ENCODE results near the genes CHMP2B and STX19.

- PRO-cap: no peak
- RAMPAGE, long total RNA, 2 experiments: no peak in any of the 2 experiments
Measured at GRCh38 chr3:81762007-81762416, 567 bp upstream of the GBE1 start.

- PRO-cap: no peak
- RAMPAGE, long total RNA, 2 experiments: no peak in any of the 2 experiments
Measured at GRCh38 chr3:86175436-86176164, 815.3 kb downstream of the VGLL3 start.

GRCh38 chr3:86247882-86248133, 743.1 kb downstream of the VGLL3 start:
- PRO-cap: no peak
- RAMPAGE, long total RNA, 2 experiments: no peak in any of the 2 experiments

- PRO-cap: bidirectional peak, plus-strand start at chr3:87089206, minus-strand start at chr3:87089141; bidirectional peak, plus-strand start at chr3:87089905, minus-strand start at chr3:87089702
- RAMPAGE, long total RNA, 2 experiments: start-site peak on the plus strand in 2 of 2 experiments, at chr3:87088997-87089206 at its widest, 6 to 11 reads per replicate
Measured at GRCh38 chr3:87088917-87090141, 98.4 kb upstream of the VGLL3 start.

DNA sequence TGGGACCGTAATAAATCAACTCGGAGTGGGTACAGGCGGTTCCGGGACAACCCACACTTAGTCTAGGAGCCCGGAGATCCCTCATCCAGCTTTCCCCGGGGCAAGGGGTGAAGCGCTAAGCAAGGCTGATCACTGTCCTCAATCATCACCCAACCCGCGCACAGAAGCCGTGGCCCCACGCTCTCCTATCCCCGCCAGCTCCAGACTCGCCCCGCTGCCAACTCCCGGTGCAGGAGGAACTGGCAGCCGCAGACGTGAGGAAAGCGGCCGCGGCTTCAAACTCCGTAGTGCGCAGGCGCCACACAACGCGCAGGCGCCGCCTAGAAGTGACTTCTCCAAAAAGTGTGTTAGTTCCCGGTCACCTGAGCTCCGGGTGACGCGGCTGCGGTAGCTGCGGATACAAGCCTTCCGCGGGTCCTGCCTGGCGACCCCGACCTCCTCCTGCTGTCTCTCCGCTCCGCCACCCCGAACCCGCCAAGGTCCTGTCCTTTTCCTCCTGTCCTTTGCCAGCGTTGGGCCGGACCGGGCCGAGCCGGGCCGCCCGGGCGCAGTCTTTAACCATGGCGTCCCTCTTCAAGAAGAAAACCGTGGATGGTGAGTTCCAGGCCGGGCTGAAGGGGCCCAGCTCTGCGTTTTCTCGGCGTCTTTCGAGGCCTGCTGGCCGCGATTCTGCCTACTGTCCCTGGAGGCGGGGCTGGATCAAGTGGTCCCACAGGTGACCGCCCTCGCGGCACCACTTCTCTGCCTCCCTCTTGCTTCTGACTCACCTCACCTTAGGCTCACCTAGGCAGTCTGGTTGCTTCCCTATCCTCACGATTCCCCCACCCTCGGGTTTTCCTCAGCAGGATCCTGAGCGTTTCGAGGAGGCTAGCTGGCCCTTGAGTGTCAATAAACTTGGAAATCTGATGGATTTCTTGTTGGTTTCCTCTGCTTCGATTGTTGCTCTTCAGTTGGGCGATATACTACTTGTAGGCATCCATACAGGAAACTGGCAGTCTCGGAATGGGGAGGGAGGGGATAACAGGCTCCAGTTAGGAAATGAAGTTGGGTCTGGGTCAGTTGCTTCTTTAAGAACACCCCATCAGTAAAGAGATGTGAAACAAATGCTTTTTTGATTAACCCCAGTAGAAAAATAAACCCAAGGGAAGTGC, at the start of gene CHMP2B:
CHMP2B (plus strand) TSS at position 347 of the 1,151 bp plus-strand sequence.
- PRO-cap: bidirectional peak, plus-strand start at position 365 of the sequence, minus-strand start at position 229 of the sequence; bidirectional peak, plus-strand start at position 736 of the sequence, minus-strand start at position 760 of the sequence
- RAMPAGE, long total RNA, 2 experiments: start-site peak on the plus strand in 2 of 2 experiments, centred at positions 351 to 359 of the sequence, 452 to 529 reads per replicate

GRCh38 chr3:88150451-88150700, 617 bp downstream of the C3orf38 start:
- PRO-cap: no peak
- RAMPAGE, long total RNA, 2 experiments: no peak in any of the 2 experiments

GRCh38 chr3:93972897-93973422, 736 bp downstream of the PROS1 start:
- PRO-cap: no peak
- RAMPAGE, long total RNA, 2 experiments: no peak in any of the 2 experiments

- PRO-cap: unidirectional peak, minus-strand start at chr3:94028621
- RAMPAGE, long total RNA, 2 experiments: start-site peak on the minus strand in 1 of 2 experiments, at chr3:94028586-94028634 at its widest, 54 reads per replicate
Measured at GRCh38 chr3:94028241-94029049, at the start of gene STX19. TSS of gene STX19 (minus strand) at chr3:94028597.

DNA sequence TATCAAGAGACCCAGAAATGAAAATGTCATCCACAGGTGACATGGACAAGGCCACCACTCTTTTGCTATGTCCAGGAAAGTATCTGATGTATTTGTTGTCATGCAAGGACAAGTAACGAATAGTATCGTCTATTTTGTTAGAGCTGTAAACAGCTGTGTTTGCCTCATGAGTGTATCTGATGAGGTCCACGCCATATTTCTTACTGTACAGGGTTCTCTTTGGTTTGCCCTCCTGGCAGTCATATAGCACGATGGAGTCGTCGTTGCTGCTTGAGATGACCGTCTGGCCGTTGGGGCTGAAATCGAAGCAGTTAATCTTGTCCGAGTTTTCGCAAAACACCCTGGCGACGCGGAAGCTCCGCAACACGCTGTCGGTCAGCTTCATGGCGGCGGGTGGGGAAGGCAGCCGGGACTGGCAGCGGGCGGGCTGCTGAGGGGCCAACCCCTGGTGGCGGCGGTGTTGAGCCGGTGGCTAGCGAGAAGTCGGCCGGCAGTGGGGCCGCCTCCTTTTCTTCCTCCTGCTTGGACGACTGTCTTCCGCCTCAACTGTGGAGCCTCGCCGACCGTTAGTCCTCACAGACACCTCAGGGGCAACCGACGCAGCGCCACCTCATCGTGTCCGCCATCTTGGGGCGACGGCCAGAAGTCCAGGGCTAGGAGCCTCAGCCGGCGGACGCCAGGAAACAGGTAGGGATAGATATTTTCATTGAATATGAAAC, 874.9 kb downstream of the NSUN3 start:
- PRO-cap: no peak
- RAMPAGE, long total RNA, 2 experiments: start-site peak on the plus strand in 1 of 2 experiments, centred at position 515 of the sequence, 14 reads per replicate

DNA sequence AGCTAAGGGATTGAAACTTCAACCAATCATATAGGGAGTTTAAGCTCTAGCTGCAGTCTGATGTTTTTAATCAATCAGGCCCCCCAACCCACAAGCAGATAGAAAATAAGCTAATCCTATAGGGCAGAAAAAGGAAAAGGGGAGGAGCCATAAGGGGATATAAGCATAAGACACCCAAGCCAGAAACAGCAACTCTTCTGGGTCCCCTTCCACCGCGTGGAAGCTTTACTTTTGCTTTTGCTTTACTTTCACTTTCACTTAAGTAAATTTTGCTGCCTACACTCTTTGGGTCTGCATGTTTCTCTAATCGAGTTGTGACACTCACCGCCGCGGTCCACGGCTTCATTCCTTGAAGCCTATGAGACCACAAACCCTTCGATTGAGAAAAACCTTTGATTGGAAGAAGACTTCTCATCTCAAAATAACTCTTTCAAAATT, 1108.4 kb upstream of the EPHA6 start:
- PRO-cap: no peak
- RAMPAGE, long total RNA, 2 experiments: no peak in any of the 2 experiments

- PRO-cap: unidirectional peak, plus-strand start at chr3:97886471
- RAMPAGE, long total RNA, 2 experiments: no peak in any of the 2 experiments
Measured at GRCh38 chr3:97886283-97886631, 64.4 kb downstream of the CRYBG3 start.

GRCh38 chr3:98612424-98613639, 19.4 kb upstream of the CPOX start:
- PRO-cap: no peak
- RAMPAGE, long total RNA, 2 experiments: no peak in any of the 2 experiments

- PRO-cap: no peak
- RAMPAGE, long total RNA, 2 experiments: no peak in any of the 2 experiments
Measured at GRCh38 chr3:98764571-98764929, 1.4 kb downstream of the ST3GAL6 start.

GRCh38 chr3:98765884-98766156, 2.7 kb downstream of the ST3GAL6 start:
- PRO-cap: no peak
- RAMPAGE, long total RNA, 2 experiments: no peak in any of the 2 experiments

- PRO-cap: no peak
- RAMPAGE, long total RNA, 2 experiments: no peak in any of the 2 experiments
Measured at GRCh38 chr3:98817591-98817922, 54.4 kb downstream of the ST3GAL6 start.

DNA sequence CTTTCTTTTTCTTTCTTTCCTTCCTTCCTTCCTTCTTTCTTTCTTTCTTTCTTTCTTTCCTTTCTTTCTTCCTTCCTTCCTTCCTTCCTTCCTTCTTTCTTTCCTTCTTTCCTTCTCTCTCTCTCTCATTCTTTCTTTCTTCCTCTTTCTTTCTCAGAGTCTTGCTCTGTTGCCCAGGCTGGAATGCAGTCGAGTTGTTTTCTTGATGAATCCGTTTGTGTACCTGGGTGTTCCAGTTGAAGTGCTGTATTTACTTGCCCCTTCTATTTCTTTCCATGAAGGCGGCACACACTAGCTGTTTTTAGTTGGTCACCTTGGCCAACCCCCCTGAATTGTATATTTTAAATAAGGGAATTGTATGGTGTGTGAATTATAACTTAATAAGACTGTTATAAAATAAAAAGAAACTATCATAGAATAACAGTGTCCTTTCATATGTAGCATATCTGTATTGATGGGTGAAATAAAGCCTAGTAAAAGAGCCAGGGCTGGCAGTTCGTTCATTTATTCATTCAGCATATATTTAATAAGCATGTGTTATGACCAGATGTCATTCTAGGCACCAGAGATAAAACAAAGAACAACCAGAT, 62.3 kb downstream of the DCBLD2 start:
- PRO-cap: no peak
- RAMPAGE, long total RNA, 2 experiments: no peak in any of the 2 experiments

DNA sequence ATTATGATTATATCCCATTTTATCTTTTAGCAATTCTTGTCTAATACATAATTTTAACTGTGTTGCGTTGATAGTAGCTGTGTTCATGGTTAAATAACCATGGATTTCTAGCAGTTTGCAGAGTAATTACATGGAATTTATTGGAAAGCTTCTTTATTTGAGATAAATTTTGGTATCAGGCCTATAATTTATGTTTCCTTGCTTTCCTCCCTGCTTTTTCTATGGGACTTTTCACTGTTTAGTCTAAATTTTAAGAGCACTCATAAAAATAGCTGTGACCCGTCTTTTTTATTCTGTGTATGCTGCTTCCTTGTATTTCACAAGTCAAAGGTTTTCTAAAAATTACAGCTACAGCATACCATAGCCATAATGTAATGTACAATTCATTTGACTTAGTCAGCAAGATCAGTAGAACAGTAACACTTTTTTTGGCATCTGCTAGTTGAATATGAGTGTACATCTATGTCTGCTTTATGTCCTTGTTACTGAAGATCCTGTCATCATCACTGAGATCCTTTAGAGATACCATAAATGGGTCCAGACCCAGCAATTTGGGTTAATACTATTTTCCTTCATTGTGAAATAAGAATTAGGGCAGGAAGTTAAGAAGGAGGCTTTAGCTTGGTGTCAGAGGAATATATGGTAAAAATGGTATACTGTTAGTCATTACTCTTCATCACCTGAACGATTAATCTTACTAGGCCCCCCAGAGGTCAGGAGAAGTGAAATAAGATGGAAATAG, 42.1 kb downstream of the CMSS1 start:
- PRO-cap: no peak
- RAMPAGE, long total RNA, 2 experiments: no peak in any of the 2 experiments

- PRO-cap: no peak
- RAMPAGE, long total RNA, 2 experiments: no peak in any of the 2 experiments
Measured at GRCh38 chr3:100047354-100048329, 66.7 kb downstream of the FILIP1L start.

DNA sequence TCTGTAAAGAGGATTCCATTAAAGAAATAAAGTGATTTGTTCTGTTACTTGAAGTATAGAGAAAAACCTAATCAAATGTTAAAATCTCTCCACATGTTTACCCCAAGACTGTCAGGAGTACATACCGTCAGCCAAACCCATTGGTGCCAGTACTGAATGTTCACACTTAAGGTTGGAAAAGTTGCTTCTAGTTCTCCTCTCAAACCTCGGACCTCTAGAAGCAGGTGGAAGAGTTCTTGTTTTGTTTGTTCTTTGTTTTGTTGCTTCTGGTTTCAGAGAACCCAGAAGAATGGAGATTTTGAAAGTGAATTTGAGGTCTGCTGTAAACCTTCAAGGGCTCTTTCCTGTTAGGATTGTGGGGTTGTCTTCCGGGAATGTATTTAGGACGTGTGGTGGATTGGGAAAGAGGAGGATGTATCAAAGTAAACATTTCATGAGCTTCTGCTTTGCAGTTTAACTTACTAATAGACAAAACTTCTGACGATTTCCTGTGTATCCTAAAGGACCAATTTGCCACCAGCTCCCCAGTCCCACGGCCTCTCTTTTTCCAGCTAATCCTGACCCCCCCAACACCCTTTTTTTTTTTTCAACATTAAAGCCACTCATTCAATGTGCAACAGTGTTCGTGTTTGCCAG, 50.4 kb downstream of the FILIP1L start:
- PRO-cap: no peak
- RAMPAGE, long total RNA, 2 experiments: no peak in any of the 2 experiments

DNA sequence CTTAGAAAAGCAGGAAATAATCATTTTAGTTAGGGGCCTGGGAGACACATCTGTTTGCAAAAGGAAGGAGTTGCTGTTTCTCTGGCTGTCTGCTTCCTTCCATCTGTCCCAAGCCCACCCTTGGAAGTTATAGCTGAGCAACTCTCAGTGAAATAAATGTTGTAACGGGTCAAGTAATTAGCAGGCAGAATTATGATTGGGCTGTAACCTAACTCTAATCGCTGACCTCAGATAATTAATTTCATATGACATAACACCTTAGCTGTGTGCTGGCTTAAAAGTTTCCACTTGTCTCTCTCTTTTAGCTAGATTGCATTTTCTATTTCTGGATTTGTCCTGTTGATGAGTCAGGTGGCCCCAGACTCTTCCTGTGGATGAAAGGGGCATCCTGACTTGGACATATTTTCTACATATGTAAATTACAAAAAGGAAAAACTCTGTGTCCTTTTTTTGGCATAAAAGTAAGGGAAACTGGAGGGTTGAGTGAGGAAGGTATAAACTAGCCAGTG, 11.1 kb upstream of the FILIP1L start:
- PRO-cap: no peak
- RAMPAGE, long total RNA, 2 experiments: no peak in any of the 2 experiments